CMK (cell line): ENCODE data around the gene GOLIM4.

DNA sequence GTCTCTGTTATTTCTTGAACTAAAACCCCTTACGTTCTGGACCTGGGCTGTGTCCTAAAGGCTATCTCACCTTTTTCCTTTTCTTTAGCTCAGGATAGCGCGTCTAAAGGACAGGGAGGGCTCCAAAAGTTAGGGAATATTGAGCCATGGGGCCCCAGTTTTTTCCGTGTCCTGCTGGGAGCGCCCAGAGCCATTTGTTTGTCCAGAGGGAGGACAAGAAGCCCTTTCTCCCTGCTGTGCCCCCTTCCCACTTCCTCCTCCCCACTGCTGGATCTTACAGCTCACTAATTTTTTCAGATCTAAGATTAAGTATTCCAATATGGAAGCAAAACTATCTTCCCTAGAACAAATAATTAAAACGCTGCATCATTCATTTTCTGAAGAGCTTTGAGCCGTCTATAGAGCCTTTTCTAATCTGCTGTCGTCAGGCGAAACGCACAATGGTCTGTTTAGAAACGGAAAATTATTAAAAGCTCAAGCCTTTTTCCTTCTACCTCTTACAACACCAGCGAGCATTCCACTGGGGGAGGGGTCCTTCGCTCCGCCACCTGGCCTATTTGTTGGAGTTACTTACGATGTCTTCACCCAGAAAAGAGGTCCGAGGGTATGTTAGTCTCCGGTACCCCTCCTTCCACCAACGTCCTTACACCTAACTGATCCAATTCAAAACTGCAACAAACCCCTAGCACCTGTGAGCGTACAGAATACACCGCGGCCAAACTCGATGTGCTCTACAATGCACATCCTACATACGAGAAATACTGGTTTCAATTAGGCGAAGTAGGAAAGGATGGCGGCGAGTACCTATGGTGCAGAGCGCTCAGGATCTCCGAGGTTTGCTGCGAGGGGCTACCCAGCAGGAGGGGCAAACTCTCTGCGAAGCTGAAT is 1.2 kb downstream of the SLITRK3 start:
- RRBS: no CpG with 5 or more reads among the region's 30 CpGs

DNA sequence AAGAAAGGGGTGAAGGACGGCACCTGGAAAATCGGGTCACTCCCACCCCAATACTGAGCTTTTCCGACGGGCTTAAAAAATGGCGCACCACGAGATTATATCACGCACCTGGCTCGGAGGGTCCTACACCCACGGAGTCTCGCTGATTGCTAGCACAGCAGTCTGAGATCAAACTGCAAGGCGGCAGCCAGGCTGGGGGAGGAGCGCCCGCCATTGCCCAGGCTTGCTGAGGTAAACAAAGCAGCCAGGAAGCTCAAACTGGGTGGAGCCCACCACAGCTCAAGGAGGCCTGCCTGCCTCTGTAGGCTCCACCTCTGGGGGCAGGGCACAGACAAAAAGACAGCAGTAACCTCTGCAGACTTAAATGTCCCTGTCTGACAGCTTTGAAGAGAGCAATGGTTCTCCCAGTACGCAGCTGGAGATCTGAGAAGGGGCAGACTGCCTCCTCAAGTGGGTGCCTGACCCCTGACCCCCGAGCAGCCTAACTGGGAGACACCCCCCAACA is 264.6 kb downstream of the BCHE start:
- RRBS: no CpG with 5 or more reads among the region's 15 CpGs

DNA sequence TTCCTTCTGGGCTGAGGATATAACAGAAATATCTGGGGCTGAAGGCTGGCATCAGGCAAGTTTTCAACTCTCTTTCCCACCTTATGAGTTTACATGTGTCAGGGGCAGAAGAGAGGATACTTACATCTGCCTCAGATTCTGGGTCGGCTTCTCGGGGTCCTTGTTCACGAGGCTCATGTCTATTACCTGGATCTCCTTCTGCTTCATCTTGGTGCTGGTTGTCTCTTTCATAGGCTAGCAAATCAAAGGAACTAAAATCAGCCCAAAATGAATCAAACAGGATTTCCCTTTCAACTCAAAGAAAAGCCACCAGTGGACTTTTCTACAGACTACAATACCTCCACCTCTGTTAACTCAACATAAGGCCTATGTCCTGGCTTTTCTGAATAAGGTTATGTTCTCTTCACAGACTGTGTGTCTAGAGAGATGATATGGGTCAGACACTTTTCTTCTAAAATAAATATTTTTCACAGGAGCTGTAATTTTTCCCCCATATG is 68.1 kb downstream of the GOLIM4 start:
- RRBS: no CpG with 5 or more reads among the region's 3 CpGs

DNA sequence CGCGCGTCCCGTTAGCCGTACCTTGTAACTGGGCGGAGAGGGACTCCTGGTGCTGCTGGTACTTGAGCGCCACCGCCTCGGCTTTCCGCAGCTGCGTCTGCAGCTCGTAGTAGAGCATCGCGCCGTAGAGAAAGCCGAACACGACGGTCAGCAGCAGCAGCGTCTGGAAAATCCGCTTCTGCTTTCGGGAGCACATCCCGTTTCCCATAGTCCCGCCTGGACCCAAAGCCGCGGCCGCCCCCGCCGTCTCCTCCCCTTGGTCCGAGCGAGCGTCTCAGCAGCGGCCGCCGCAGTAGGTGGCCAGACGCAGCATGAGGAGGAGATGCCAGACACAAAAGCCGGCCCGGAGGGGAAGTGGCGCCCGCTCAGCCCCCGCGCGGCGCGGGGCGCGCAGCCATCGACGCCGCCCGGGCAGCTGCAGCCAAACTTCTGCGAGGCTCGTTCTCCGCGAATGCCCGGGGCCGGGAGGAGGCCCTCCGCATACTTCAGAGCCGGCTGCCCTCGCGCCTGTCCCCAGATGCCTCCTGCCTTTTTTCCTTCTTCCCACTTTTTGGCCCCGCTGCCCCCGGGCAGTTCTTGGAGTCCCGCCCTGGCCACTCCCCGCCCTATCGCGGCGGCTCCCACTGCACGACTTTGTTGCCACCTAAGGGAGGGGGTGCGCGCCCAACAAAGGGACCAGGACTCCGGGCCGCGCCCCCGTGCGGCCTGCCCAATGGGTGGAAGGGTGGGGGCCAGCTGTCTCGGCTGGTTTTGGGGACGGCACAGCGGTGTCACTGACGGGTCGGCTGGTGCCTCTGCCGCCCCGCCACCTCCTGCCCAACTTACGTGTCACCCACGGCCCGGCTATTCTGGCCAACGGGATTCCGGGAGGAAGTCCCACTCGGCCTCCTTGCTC is at the start of gene GOLIM4:
Gene GOLIM4, minus strand, starts transcription at position 847 of the 895 bp plus-strand sequence.
- RRBS: 1% methylated on average over 26 of the region's 88 CpGs

GRCh38 chr3:169117215-169117874 is 546.2 kb downstream of the MECOM start:
- RRBS: no CpG with 5 or more reads among the region's 2 CpGs

- RRBS: 0% methylated on average over 1 of the region's 23 CpGs
These were observed 516.4 kb downstream of the MECOM start for GRCh38 chr3:169147000-169147606.

- RRBS: no CpG with 5 or more reads among the region's 4 CpGs
These were observed 490.2 kb downstream of the MECOM start for GRCh38 chr3:169173250-169173770.

GRCh38 chr3:169264579-169265190 is 398.8 kb downstream of the MECOM start:
- RRBS: no CpG with 5 or more reads among the region's 3 CpGs

- RRBS: no CpG with 5 or more reads among the region's 6 CpGs
These were observed 395.0 kb downstream of the MECOM start for GRCh38 chr3:169268385-169269016.

- RRBS: no CpG with 5 or more reads among the region's 2 CpGs
These were observed 358.0 kb downstream of the MECOM start for GRCh38 chr3:169305496-169305951.

- RRBS: no CpG with 5 or more reads among the region's 27 CpGs
These were observed 1.3 kb upstream of the LRRC34 start for GRCh38 chr3:169813775-169814536.

DNA sequence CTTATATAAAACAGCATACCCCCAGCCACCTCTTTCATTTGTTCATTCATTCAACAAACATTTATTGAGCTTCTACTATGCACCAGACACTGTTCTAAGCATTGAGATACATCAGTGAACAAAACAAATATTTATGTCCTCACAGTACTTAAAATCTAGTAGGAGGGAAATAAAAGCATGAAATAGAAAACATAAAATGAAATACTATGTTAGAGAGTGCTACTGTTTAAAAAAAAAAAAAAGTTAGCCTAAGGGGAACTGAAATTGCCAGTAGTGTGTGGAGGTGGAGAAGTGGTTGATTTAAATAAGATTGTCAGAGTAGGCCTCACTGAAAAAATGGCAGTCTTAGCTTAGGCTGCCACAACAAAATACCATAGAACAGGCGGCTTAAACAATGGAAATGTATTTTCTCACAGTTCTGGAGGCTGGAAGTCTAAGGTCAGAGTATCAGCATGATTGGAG is 23.3 kb upstream of the LRRC34 start:
- RRBS: no CpG with 5 or more reads among the region's 1 CpG

- RRBS: no CpG with 5 or more reads among the region's 2 CpGs
These were observed 16.8 kb upstream of the LRRC31 start for GRCh38 chr3:169886638-169886899.

GRCh38 chr3:170128635-170129609 is 52.6 kb downstream of the PHC3 start:
- RRBS: no CpG with 5 or more reads among the region's 3 CpGs

GRCh38 chr3:170141339-170142071 is 40.0 kb downstream of the PHC3 start:
- RRBS: no CpG with 5 or more reads among the region's 8 CpGs

DNA sequence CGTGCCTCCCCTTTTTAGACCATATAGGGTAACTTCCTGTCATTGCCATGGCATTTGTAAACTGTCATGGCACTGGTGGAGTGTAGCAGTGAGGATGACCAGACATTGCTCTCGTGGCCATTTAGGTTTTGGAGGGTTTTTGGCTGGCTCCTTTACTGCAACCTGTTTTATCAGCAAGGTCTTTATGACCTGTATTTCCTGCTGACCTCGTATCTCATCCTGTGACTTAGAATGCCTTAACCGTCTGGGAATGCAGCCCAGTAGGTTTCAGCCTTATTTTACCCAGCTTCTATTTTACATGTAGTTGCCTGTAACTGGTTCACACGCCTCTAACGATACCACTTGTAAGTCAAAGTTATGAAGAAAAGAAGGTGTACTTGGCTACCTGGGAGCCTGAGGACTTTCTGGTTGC is 13.6 kb upstream of the SKIL start:
- RRBS: no CpG with 5 or more reads among the region's 6 CpGs

DNA sequence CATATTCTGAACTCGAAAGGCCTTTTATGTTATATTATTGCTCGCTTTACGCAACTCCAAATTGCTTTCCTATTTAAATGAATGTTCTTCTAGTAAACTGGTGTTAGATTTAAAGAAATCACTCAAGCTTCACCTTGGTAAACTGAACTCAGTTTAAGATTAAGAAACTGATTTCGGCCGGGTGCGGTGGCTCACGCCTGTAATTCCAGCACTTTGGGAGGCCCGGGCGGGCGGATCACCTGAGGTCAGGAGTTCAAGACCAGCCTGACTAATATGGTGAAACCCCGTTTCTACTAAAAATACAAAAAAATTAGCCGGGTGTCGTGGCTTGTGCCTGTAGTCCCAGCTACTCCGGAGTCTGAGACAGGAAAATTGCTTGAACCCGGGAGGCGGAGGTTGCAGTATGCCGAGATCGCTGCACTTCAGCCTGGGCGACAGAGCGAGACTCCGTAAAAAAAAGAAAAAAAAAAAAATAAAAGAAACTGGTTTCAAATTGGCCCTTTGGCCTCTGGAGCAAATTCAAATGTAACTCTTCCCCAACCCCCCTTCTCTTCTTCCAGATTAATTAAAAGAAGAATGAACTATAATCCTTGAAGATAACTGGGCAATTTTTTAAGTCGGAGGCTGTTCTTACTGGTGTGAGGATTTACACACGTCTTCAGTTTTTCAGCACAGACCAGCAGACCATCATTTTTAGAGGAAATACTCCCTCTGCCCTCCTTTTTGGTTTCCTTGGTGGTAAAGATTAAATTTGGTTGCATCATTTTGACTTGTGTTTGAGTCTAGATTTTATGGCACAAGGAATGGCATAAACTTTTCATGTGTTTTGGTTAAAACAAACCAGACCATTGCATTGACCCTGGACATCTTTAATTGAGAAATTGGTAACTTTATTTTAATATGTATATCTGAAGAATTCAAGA is 1.9 kb downstream of the SKIL start:
- RRBS: no CpG with 5 or more reads among the region's 23 CpGs

DNA sequence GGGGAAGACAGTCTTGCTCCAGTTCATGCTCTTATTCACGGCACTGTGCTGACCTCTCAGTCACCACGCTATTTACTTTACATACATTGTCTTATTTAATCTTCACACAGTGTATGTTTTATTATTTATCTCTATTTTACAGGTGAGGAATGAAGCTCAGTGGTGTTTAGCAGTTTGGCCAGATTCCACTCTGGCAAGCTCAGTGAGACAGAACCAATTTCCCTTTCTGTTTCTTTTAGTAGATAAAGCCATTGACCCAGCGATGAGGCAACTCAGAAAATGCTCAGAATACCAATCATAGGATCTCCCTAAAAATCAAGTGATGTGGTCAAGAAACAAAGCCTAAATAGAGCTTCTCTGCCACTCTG is 110.0 kb downstream of the RPL22L1 start:
- RRBS: no CpG with 5 or more reads among the region's 3 CpGs